Osteoblast (primary cell): ENCODE data around the genes IFI30 and MPV17L2.

DNA sequence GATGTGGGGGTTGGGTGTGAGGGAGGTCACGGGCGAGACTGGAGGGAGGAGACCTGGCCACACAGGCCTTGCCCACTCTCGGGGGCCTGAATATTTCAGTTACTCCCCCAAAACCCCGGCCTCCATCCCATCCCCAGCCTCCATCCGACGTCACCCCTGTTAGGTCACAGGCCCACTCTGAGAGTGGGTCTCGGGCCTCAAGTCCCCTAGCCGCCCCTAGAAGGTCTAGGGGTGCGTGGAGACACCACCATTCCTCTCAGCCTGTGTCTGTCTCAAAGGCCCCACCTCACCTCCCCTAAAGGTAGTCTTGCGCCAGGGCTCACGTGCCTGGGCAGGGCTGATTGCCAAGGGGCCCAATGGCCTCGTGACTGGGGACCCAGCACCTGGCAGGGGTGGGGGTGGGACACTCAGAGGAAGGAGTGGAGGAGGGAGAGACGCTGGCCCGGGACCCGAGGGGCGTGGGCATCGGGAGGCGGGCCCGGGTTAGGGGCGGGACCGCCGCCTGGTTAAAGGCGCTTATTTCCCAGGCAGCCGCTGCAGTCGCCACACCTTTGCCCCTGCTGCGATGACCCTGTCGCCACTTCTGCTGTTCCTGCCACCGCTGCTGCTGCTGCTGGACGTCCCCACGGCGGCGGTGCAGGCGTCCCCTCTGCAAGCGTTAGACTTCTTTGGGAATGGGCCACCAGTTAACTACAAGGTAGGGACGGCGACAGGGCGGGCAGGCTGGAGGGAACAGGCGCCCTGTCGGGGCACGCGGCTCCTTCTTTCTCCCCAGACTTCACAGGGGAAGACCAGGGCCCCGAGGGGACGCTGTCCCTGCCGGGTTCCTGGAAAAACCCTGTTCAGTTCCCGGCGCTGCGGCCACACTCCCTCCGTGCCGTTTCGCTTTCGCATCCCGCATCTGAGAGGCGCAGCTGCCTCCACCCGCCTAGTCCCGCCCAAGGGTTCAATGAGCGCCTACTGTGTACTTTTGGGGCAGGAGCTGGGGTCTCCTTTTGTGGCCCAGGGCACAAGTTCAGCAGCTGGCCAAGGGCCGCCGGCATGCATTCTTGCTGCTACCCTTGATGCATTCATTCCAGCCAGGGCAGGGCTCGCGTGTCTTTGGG, at the start of gene IFI30:
Gene IFI30 (plus strand): TSS at position 537 of the 1,106 bp plus-strand sequence.
- CAGE, long polyA plus RNA, result no peak
- RRBS, result 3% methylated on average over 6 of the region's 60 CpGs

DNA sequence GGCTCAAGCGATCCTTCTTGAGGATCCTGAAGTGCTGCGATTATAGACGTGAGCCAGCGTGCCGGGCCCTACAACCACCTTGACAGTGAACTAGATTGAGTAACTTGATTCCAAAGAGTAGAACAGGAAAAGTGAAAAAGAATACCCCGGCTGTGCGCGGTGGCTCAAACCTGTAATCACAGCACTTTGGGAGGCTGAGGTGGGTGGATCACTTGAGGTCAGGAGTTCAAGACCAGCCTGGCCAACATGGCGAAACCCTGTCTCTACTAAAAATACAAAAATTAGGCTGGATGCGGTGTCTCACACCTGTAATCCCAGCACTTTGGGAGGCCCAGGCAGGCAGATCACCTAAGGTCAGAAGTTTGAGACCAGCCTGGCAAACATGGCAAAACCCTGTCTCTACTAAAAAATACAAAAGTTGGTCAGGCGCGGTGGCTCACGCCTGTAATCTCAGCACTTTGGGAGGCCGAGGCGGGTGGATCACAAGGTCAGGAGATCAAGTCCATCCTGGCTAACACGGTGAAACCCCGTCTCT, 5.6 kb downstream of the IFI30 start:
- CAGE, long polyA plus RNA, result no peak
- RRBS, result 92% methylated on average over 1 of the region's 17 CpGs

GRCh38 chr19:18186565-18187222, 6.3 kb upstream of the MPV17L2 start:
- CAGE, long polyA plus RNA, result no peak
- RRBS, result no CpG with 5 or more reads among the region's 12 CpGs

DNA sequence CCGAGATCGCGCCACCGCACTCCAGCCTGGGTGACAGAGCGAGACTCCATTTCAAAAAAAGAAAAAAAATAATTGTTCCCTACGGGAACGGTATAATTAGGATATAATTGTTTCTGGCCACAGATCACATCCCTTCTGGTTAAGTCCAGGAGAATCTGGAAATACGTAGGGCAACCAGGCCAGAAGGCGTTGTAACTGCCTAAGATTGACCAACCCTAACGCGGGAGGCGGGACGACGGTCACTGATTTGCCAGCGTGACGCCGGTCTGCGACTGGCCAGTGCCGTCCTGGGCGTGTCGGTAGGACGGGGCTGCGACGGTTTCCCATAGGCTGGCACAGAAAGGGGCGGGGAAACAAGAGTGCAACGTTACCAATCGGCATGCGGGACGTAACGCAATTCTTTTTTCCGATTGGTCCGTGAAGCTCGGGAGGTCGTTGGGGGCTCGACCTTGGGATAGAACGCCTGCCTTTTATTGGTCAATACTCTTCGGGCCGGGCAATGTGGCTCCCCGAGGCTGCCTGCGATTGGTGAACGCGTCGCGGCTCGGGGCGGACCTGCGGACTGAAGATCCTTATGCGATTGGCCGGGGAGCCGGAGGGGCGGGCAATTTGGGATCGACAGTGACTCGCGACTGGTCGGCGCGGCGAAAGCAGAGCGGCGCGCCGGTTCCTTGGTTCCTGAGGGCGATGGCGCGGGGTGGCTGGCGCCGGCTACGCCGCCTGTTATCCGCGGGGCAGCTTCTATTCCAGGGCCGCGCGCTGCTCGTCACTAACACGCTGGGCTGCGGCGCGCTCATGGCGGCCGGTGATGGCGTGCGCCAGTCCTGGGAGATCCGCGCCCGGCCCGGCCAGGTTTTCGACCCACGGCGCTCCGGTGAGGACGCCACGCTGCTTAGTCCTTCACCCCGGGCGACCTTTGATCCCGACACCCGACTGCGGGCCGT, at the start of gene MPV17L2:
Gene MPV17L2 (plus strand): TSS at position 624 of the 944 bp plus-strand sequence.
- CAGE, long polyA plus RNA, result no peak
- RRBS, result 2% methylated on average over 42 of the region's 99 CpGs

DNA sequence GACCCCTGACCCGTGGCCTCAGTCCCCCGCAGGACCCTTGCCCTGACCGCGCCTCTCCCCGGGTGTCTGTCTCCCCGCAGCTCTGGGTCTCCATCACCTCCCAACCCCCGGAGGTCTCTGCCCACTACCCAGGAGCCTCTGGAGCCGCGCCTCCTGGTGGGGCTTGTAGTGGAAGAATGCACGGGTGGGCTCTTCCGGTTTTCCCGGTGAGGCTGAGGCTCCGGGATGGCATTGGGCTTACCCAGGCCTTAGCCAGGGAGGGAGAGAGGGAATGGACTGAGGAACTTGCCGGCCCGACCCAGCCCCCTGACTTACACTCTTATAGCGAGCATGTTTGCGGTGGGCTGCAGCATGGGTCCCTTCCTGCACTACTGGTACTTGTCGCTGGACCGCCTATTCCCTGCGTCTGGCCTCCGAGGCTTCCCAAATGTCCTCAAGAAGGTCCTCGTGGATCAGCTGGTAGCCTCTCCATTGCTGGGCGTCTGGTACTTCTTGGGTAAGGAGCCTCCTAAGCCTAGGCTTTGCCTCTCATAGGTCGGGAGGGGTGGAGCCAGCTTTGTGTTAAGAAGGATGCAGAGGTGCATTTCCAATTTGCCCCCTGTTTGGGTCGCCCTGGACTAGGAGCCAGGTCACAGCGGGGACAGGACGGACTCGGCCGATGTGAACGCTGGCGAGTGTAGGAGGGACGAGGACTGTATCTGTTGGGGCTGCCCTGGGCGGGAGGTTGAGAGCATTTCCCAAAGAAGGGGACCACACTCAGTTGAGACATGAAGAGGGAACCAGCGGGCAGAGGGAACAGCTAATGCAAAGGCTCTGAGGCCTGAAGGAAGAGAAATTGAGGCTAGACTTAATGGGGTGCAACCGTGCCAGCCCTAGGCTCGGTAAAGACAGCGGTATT, 770 bp downstream of the MPV17L2 start:
- CAGE, long polyA plus RNA, result no peak
- RRBS, result 3% methylated on average over 10 of the region's 37 CpGs

DNA sequence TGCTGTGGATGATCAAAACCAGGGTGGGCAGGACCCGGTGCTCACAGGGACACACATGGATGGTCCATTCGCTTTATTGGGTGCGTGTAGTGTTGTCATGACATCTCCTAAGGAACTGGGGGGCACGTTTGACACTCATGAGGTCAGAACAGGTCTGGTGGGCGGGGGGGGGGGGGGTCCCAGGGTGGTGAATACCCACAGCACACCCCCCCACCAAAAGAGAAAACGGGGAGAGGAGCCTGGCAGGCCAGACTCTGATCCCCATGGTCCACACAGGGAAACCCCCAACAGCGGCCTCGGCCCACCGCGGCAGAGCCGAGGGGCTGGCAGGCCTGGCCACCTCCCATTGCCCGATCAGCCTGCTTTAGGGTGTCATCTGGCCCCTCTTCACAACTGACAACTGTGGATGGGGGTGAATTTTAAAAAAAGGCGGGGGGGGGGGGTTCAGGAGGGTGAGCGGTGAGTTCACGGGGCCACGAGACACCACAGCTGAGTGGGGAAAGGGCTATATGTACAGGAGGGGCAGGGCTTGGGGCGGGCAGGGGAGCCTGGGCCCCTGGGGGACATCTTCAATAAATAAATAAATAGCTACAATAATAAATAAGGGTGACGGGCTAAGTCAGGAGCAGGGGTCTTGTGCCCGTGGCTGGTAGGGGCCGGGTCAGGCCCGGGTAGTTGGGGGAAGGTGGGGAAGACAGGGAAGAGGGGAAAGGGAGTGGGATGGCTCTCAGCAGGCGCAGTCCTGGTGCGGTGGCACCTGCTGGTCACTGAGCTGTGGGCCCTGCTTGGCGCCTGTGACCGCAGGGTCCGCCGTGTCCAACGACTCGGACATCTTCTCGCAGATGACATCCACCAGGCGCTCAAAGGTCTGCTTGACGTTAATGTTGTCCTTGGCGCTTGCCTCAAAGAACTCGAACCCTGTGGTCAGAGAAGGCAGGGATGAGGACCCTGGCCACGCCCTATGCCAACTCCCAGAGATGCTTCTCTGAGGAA, 4.0 kb downstream of the MPV17L2 start:
- CAGE, long polyA plus RNA, result no peak
- RRBS, result no CpG with 5 or more reads among the region's 35 CpGs

DNA sequence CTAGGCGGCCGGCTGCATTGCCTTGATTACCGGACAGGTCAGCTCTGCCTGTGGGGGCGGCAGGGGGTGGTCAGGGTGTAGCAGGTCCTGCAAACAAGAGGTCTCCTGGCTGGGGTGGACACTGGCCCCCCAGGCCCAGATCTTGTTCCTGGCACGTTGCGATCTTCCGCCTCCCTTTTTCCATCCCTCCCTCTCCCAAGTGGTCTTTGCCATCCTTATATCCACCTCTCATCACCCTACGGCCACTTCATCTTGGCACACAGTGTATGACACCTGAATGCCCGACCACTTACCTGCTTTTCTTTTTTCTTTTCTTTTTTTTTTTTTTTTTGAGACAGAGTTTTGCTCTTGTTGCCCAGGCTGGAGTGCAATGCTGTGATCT, 6.8 kb downstream of the IQCN start:
- CAGE, long polyA plus RNA, result no peak
- RRBS, result no CpG with 5 or more reads among the region's 9 CpGs

- CAGE, long polyA plus RNA, result no peak
- RRBS, result 3% methylated on average over 4 of the region's 35 CpGs
Observed at GRCh38 chr19:18281978-18282625, 680 bp upstream of the JUND start.

DNA sequence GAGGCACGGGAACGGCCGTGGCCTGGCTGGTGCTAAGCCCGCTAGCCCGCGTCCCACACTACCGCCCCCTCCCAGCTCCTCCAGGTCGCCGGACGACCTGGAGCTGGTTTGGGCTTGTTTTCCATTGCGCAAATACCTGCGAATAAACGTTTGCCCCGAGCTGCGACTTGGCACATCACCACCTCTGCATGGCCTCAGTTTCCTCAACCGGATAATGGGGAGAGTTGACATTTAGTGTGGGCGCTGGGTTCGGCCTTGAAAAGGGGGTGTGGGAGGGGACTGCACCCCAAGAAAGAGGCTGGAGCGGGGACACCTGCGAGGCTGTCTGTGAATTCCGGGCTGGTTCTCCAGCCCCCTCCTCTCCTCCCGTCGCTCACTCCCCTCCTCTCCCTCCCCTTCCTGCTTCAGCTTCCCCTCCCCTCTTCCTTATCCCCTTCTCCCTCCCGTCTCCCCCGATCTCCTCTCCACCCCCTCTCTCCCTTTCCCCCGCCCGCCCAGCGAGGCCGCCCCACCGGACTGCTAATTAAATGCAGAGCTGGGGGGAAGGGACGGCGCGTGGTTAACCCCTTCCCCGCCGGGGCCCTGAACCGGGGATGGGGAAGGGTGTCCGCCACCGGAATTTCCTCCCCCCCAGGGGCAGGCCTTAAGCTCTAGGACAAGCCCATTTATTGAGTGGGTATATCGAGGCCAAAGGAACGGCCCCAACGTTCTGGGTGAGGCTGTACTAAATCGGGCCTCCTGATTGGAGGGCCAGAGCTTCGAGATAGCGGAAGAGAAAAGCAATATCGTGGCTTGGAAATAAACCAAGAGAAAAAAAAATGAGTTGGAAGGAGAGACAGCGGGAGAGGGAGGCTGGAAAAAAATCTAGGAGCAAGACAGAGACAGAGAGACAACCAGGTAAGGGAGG, 11.3 kb upstream of the JUND start:
- CAGE, long polyA plus RNA, result no peak
- RRBS, result 4% methylated on average over 14 of the region's 46 CpGs

DNA sequence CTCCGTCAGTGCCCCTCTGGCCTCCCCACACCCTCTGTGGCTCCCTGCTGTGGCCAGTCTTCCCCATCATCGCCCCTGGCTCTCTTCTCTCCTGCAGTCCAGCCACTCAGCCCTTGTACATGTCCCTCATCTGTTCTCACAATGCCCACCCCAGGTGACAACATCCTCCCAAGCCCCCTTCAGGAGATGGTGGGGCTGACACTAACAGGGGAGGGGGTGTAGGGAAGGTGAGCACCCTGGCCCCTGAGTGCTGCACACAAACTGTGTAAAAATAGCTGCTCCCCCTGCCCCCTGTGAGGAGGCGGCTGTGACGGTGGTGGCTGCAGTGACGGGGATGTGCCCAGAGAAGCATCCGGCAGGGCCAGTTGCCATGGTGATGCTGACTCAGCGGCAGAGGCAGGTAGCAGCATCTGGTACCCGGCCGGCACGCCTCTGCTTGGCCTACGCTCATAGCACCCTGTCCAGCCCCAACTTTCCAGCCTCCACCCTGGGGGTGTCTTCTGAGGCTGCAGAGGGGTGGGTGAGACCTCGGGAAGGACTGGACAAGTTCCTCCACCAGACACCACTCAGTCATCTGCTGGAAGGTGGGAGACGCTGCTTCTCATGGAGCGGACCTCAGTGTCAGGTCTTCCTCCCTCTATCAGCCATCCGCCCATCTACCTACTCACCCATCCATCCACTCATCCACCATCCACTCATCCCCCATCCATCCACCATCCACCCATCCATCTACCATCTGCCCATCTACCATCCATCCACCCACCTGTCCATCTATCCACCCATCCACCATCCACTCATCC, 13.2 kb upstream of the JUND start:
- CAGE, long polyA plus RNA, result no peak
- RRBS, result 36% methylated on average over 3 of the region's 15 CpGs

DNA sequence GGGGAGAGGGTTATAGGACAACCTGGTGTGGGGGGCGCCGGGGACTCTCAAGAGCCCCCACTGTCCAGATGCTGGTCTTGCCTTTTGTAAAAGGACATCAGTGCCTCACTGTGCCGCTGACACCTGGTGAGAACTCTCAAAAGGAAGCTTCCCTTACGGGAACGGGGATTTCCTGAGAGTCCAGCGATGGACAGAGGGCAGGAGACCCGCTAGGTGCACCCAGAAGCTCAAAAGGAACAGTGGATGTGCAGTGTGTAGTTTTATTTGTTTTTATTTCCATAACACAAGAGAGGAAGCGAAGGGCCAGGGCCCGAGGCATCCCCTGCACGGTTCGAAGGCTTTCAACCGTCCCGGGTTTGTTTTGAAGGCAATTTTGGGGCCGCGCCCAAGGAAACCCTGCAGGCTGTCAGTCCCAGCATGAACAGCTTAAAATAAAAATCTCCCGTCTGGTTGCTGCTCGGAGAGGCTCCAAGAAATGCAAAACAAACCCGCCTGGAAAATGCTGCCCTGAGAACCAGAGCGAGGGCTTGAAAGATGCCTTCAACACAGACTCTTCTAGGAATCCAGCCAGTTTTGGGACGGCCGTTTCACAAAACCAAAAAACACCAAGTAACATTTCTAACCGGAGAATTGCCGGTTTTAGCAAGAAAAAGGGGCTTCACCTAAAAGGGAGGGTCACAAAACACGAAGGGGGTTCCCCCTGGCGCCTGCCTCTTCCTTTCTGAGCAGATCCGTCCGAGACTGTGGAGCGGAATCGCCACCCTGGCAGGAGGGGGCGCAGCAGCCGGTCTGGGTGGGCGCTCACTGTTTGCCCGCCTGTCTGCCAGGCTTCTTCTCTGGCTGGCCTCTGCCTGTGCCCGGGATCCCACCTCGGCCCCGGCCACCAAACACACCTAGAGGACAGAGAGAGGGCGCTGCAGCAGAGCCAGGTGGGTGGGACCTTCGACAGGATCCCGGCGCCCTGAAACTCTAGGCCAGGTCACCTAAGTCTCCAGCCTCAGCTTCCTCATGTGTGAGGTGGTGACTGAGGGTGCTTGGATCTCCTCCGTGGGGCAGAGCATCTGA, 15.9 kb downstream of the LSM4 start:
- CAGE, long polyA plus RNA, result no peak
- RRBS, result 75% methylated on average over 7 of the region's 41 CpGs

DNA sequence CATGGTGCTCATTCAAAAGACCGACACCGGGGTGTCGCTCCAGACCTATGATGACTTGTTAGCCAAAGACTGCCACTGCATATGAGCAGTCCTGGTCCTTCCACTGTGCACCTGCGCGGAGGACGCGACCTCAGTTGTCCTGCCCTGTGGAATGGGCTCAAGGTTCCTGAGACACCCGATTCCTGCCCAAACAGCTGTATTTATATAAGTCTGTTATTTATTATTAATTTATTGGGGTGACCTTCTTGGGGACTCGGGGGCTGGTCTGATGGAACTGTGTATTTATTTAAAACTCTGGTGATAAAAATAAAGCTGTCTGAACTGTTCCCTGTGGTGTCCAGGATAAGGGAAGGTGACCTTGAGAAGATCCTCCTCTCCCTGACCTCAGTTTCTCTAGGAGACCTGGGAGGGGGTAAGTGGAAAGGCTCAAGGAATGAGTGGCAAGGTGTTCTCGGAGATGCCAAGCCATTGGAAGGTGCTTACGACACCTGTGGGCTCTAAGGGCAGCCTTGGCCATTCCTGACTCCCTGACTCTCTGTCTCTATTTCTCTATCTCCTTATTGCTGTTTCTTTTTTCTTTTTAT, 3.0 kb downstream of the GDF15 start:
- CAGE, long polyA plus RNA, result no peak
- RRBS, result 10% methylated on average over 2 of the region's 11 CpGs

DNA sequence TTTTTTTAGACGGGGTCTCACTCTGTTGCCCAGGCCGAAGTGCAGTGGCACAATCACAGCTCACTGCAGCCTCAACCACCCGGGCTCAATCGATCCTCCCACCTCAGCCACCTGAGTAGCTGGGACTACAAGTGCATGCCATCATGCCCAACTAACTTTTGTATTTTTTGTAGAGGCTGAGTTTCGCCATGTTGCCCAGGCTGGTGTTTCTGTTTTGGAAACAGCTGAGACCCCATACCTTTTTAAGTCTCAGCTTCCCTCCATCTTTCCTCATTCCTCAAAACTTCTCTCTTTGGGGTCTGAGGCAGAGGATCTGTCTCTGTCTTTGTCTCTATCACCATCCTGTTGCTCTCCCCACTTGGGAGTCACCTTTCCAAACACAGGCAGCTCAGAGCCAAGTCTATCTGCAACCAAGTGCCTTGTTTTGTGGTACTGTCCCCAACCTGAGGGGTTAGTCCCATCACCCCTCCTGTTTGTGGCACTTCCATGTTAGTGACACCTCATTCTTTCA, 3.5 kb downstream of the GDF15 start:
- CAGE, long polyA plus RNA, result no peak
- RRBS, result no CpG with 5 or more reads among the region's 5 CpGs

- CAGE, long polyA plus RNA, result no peak
- RRBS, result no CpG with 5 or more reads among the region's 11 CpGs
Observed at GRCh38 chr19:18391355-18391925, 5.5 kb downstream of the GDF15 start.

DNA sequence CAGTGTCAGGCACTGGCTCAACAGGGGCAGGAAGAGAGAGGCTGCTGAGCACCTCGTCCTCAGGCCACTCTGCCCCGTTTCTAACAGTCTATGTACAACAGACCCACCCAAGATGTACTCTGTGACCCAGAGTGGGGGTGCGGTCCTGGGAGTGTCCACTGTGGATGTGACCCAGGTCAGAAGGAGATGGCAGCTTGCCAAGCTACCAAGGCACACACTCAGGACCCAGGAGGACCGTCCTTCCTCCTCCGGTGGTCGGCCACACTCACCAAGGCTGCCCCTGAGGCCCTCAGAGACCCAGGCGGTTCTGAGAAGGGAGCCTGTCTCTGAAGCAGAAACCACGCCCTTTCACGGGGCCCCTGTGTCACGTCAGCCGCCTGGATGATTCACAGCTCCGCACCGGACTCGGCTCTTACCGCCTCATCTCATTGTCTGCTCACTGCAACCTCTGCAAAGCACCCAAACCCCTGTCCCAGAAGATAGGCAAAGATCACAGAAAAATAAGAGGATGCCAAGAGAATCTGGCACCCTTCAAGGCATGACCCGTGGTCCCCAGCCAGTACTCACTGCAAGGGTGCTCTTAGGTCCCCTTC, 35.5 kb downstream of the ELL start:
- CAGE, long polyA plus RNA, result no peak
- RRBS, result no CpG with 5 or more reads among the region's 16 CpGs

GRCh38 chr19:18495159-18495876, 26.6 kb downstream of the ELL start:
- CAGE, long polyA plus RNA, result no peak
- RRBS, result no CpG with 5 or more reads among the region's 16 CpGs

- CAGE, long polyA plus RNA, result no peak
- RRBS, result no CpG with 5 or more reads among the region's 11 CpGs
Observed at GRCh38 chr19:18572394-18572625, 653 bp downstream of the UBA52 start.

DNA sequence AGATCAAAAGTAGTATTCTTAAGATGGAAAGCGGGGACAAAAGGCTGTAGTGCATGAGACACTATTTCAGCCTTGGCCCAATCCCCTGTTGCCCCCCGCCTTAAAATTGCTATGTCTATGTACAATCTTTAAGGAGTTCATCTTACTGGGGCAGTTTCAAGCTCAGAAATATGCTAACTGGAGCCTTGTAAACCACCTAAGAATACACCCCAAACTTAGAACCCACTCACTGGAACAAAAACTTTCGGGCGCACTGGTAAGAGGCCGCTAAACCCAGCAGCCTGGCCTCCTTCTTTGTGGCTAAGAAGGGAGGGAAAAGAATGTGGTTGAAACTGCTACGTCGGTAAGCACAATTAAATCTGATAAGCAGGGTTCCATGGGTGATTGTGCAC, 7.0 kb downstream of the UBA52 start:
- CAGE, long polyA plus RNA, result no peak
- RRBS, result no CpG with 5 or more reads among the region's 7 CpGs

DNA sequence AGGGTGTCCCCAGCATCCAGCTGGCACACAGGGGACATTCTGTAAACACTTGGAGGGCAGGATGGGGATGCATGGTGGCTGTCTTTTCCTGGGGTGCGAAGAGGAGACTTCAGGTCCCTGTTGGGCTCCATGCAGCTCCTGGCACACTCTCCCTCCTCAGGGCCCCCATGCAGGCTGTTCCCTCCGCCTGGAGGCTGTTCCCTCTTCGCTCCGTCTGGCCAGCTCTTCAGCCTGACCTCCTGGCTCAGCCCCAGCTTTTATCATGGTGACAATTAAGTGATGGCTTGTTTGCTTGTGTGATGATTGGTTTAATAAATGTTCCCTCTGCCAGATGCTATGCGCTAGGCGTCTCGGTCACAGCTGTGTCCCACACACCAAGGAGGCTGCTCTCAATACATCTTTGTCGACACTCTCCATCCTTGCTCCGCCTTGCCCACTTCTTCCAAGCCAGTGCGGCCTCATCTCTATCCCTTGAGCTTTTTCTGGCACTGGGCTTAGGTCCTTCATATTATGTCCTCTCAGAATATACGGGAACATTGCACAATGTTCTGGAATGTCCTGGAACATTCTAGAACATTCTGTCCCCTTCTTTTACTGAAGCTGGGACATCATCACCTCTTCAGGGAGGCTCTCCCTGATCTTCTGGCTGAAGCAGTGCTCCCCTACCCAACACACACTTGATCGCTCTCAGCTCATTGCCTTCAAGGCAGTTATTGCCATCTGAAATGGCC, 7.2 kb upstream of the KLHL26 start:
- CAGE, long polyA plus RNA, result no peak
- RRBS, result no CpG with 5 or more reads among the region's 12 CpGs

- CAGE, long polyA plus RNA, result no peak
- RRBS, result no CpG with 5 or more reads among the region's 28 CpGs
Observed at GRCh38 chr19:18665642-18666345, 17.7 kb upstream of the CRTC1 start.